Skeletal muscle tissue (tissue), 7 donors: ENCODE results near the gene SLC22A2.

GRCh38 chr6:160162202-160162642 lies 40.6 kb downstream of the SLC22A1 start:
- PRO-cap, 3 experiments: no peak in any of the 3 experiments
- RAMPAGE, long total RNA: no peak
- RRBS, 2 experiments: no CpG with 5 or more reads among the region's 3 CpGs

- PRO-cap, 3 experiments: no peak in any of the 3 experiments
- RAMPAGE, long total RNA: no peak
- RRBS, 2 experiments: no CpG with 5 or more reads among the region's 11 CpGs
Measured at GRCh38 chr6:160163185-160163845, 41.7 kb downstream of the SLC22A1 start.

DNA sequence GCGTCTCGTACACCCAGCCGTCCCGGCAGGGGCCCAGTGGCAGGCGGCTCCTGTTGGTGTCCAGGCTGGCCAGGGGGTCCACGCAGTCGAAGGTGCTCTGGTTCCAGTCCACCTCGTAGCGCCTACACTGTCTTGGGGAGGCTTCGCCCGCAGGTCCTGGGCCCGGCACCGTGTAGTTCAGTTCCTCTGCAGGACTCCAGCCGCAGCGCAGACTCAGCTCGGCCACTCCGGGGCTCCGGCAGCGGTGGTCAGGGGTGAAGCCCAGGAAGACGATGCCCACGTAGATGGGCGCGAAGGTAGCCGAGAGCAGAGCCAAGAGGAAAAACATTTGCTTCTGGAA lies 284 bp downstream of the SLC22A2 start:
- PRO-cap, 3 experiments: no peak in any of the 3 experiments
- RAMPAGE, long total RNA: no peak
- RRBS, 2 experiments: 86 to 91% methylated on average over 10 of the region's 24 CpGs

- PRO-cap, 3 experiments: no peak in any of the 3 experiments
- RAMPAGE, long total RNA: no peak
- RRBS, 2 experiments: no CpG with 5 or more reads among the region's 20 CpGs
Measured at GRCh38 chr6:160258707-160259248, at the start of gene SLC22A2. TSS of gene SLC22A2 (minus strand) at chr6:160258821.

- PRO-cap, 3 experiments: peak in 2 of 3 experiments; most common plus-strand start chr6:160348562 (in 1); most common minus-strand start chr6:160348921 (in 2)
- RAMPAGE, long total RNA: no peak
- RRBS, 2 experiments: under 1 to 2% methylated on average over 8 of the region's 69 CpGs
Measured at GRCh38 chr6:160348486-160349106, 418 bp downstream of the SLC22A3 start.

- PRO-cap, 3 experiments: no peak in any of the 3 experiments
- RAMPAGE, long total RNA: no peak
- RRBS, 2 experiments: no CpG with 5 or more reads among the region's 4 CpGs
Measured at GRCh38 chr6:160351757-160352168, 3.6 kb downstream of the SLC22A3 start.

GRCh38 chr6:160431430-160431890 lies 83.3 kb downstream of the SLC22A3 start:
- PRO-cap, 3 experiments: no peak in any of the 3 experiments
- RAMPAGE, long total RNA: no peak
- RRBS, 2 experiments: no CpG with 5 or more reads among the region's 3 CpGs

DNA sequence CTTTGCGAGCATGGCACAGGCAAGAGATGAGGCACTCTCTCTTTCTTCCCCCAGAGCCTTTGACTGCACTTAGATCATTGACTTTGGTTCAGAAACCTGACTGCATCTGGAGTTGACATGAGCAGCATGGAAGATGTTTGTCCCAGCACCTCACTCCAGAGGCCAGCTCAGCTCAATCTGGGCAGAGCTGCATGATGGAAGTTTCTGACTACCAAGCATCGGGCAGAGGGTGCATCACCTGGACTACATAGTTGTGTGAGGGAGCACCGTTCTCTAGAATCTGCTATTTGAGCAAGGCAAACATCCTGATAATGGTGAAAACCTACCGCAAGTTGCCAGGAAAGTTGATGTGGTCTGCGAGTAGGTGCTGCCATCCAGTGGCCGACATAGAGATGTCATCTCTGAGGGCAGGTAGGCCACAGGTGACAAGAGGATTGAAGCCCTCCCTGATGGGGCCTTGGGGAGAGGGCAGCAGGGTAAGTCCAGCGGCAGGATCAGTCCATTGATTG lies 3.7 kb upstream of the LPA start:
- PRO-cap, 3 experiments: no peak in any of the 3 experiments
- RAMPAGE, long total RNA: no peak
- RRBS, 2 experiments: no CpG with 5 or more reads among the region's 7 CpGs

DNA sequence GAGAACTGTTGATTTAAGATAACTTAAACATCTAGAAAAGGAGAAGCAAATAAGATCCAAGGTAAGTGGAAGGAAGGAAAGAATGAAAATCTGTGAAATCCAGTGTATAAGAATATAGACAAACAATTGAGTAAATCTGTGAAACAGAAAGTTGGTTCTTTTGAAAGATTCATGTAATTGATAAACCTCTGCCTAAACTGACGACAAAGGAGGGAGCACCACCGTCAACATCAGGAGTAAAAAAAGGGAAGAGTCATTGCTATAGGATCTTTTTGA lies 24.7 kb downstream of the PLG start:
- PRO-cap, 3 experiments: no peak in any of the 3 experiments
- RAMPAGE, long total RNA: no peak
- RRBS, 2 experiments: no CpG with 5 or more reads among the region's 2 CpGs

DNA sequence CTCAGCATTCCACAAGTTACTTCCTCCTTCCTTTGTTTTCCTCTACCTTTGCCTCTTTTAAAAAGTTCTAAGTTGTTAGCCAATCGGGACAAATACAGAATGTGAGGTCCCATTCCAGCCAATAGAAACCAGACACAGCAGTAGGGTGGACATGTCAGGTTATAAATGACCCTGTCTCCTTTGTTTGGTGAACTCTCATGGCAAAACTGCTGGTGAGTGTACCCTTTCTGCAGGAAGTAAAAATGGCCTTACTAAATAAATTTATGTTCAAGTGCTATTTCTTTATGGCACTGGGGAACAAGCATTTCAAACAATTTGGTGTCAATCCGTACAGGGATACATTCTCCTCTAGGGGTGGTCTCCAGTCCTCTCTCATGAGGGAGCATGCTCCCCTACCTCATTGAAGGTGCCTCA lies 86.3 kb downstream of the PLG start:
- PRO-cap, 3 experiments: no peak in any of the 3 experiments
- RAMPAGE, long total RNA: no peak
- RRBS, 2 experiments: no CpG with 5 or more reads among the region's 2 CpGs

- PRO-cap, 3 experiments: no peak in any of the 3 experiments
- RAMPAGE, long total RNA: no peak
- RRBS, 2 experiments: 92 to 96% methylated on average over 4 to 5 of the region's 26 CpGs
Measured at GRCh38 chr6:160926060-160926689, 65.4 kb upstream of the MAP3K4 start.

GRCh38 chr6:161067876-161068768 lies 76.6 kb downstream of the MAP3K4 start:
- PRO-cap, 3 experiments: no peak in any of the 3 experiments
- RAMPAGE, long total RNA: no peak
- RRBS, 2 experiments: no CpG with 5 or more reads among the region's 4 CpGs

DNA sequence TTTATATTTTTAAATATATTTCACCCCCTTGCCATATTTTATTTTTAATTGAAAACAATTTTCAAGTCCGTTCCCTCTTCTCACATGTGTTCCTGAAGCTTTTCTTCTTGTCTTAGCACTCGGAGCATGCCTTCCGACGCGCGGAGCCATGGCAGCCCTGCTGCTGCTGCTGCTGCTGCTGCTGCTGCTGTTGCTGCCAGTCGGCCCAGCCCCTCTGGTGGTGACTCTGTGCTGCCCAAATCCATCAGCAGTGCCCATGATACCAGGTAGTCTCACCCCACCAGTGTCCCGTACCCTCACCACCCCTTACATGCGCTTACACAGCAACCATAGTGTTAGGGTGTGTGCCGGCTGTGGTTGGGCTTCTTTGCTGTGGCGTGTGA lies 106.6 kb downstream of the MAP3K4 start:
- PRO-cap, 3 experiments: no peak in any of the 3 experiments
- RAMPAGE, long total RNA: no peak
- RRBS, 2 experiments: no CpG with 5 or more reads among the region's 11 CpGs

DNA sequence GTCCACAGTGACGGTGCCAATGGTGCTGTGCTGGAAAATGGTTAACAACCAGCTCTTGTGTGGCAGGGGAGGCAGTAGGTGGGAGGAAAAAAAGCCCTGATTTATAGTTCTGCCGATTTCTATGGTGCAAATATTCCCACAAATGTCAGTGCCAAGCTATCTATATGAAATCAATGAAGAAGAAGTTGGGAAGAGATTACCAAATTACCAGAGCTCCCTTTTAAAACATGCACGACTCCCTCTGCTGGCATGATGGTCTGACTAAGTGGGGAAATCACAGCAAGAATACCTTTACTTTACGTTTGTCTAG lies 55.7 kb downstream of the AGPAT4 start:
- PRO-cap, 3 experiments: no peak in any of the 3 experiments
- RAMPAGE, long total RNA: no peak
- RRBS, 2 experiments: no CpG with 5 or more reads among the region's 4 CpGs

DNA sequence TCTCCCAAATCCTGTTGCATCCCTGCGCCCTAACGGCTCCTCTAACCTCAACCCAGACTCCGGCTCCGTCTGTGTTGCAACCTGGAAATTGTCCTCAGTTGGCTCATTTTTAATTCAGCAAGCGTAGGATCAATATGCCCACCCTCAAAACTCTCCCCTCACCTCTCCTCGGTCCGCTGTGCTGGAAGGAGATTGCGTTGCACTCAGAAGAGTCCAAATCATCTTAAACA lies 409 bp upstream of the AGPAT4 start:
- PRO-cap, 3 experiments: no peak in any of the 3 experiments
- RAMPAGE, long total RNA: no peak
- RRBS, 2 experiments: no CpG with 5 or more reads among the region's 8 CpGs

GRCh38 chr6:161438820-161439802 lies 165.2 kb upstream of the AGPAT4 start:
- PRO-cap, 3 experiments: peak in 1 of 3 experiments; most common plus-strand start chr6:161439223 (in 1); most common minus-strand start chr6:161439182 (in 1)
- RAMPAGE, long total RNA: no peak
- RRBS, 2 experiments: 7 to 10% methylated on average over 8 to 9 of the region's 26 CpGs

DNA sequence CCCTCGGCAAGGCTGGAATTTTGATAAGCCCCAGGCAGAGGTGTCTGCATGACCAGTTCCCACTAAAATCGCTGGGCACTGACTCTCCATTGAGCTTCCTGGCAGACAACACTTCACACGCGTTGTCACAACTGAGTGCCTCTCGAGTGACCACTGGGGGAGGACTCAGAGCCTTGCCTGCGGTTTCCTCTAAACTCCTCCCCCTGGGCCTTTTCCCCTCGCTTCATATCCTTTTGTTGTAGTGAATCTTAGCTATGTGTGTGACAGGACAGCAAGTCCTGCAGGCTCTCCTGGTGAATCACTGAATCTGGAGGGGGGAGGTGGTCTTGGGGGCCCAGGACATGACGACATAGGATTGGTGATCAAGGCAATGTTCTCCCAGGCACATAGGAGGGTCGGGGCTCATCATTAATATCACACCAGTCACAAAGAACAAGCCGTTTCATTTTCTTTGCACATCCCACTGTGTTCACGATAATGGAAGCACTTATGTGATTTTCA lies 670.8 kb downstream of the PRKN start:
- PRO-cap, 3 experiments: no peak in any of the 3 experiments
- RAMPAGE, long total RNA: no peak
- RRBS, 2 experiments: no CpG with 5 or more reads among the region's 11 CpGs

DNA sequence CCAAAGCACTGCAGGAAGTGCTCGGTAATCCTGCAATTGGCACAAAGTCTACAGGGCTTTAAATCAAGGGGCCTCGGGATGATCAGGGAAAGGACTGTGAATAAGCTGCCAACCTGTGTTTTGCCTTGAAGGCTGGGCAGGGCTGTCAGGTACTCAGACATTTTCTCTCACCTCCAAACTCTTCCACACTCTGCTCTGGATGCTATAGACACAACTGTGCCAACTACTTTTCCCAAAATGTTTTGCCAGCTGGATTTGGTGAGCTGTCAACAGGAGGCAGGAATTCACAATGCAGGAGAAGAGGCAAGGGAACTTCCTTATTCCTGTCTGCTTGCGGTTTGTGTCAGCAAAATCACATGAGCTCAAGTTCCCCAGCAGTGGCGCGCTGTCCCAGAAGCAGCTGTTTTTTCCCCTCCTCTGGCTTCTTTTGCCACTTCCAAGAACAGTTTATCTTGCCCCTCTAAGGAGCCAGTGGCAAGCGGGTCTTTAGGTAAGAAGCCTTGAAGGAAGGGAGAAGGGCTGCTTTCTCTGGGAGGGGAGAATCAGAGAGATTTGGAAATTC lies 608.3 kb downstream of the PRKN start:
- PRO-cap, 3 experiments: no peak in any of the 3 experiments
- RAMPAGE, long total RNA: no peak
- RRBS, 2 experiments: no CpG with 5 or more reads among the region's 6 CpGs

DNA sequence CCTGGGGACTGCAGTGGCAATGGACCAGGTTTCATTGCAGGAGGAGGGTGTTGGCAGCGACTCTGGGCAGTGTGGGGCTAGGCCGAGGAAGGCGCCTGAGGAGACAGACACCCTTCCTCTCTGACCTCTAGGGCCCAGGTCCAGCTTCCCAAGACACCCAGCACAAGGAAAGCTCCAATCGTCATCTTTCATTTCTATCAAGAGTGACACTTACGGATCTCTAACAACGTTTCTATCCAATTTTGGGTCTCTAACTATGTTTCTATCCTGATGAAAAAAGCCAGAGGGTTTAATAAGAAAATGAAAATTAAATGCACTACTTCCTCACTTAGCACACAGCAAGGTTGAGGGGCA lies 339.4 kb downstream of the PRKN start:
- PRO-cap, 3 experiments: no peak in any of the 3 experiments
- RAMPAGE, long total RNA: no peak
- RRBS, 2 experiments: no CpG with 5 or more reads among the region's 6 CpGs

DNA sequence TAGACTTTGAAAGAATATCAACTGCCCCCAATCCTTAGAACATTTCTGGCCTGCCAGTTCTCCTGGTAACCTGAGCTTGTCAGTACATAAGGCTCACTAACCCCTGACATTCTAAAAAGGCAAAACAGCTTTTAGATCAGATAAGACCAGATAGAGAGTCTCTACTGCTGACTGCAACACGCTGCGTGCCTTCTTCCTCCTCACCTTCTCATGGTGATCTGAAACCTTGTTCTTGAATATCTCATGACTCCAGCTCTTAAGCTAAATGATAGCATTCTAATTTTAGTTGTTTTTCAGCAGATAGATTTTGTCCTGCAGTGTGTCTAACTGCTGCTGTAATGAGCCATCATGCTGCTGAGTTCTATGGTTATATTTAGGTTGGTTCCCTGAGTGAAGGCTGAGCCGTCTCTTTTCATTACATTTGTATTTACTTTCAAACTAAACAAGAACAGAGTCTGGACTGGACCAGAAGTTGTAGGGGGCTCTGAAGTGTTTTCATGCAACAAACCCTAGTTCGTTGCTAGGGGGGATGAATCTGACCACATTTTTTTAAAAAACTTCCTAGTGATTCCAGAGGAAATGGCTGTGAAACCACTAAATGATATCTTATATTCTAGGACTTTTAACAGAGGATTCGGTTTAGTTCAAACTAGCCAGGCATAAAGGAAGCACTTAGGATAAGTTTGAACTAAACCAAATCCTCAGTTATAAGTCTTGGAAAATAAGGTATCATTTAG lies 328.2 kb upstream of the QKI start:
- PRO-cap, 3 experiments: peak in 1 of 3 experiments; most common minus-strand start position 220 of the sequence (in 1)
- RAMPAGE, long total RNA: no peak
- RRBS, 2 experiments: no CpG with 5 or more reads among the region's 5 CpGs